ENCODE results near the genes BBS9 and EEPD1.

- PRO-cap = bidirectional peak, plus-strand start at chr7:32496012, minus-strand start at chr7:32495934
Measured at GRCh38 chr7:32495771-32496626, 710 bp downstream of the AVL9 start.

DNA sequence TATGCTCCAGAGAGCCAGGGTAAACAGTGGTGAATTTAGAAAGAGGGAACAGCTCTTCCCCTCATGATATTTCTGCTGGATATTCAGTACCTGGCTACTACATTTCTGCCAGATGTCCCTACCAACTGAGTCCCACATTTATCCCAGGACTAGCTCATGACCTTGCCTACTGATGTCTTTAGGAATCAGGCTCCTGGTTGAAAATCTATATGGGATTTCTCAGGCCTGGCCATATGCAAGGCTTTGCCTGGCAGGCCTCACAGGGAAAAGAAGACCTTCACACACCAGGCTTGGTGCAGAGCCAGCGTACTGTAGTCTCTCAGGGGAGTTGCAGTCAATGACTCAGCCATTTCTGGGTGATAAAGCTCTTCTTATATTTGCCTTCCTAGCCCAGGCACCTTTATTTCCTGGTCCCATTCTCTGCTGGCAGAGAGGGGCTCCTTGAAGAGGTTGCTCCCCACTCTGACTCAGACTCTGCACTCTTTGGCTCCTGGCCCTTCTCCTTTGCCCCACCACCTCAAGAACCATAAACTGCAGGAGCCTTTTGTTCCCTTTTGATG is 173.8 kb downstream of the AVL9 start:
- PRO-cap = no peak

DNA sequence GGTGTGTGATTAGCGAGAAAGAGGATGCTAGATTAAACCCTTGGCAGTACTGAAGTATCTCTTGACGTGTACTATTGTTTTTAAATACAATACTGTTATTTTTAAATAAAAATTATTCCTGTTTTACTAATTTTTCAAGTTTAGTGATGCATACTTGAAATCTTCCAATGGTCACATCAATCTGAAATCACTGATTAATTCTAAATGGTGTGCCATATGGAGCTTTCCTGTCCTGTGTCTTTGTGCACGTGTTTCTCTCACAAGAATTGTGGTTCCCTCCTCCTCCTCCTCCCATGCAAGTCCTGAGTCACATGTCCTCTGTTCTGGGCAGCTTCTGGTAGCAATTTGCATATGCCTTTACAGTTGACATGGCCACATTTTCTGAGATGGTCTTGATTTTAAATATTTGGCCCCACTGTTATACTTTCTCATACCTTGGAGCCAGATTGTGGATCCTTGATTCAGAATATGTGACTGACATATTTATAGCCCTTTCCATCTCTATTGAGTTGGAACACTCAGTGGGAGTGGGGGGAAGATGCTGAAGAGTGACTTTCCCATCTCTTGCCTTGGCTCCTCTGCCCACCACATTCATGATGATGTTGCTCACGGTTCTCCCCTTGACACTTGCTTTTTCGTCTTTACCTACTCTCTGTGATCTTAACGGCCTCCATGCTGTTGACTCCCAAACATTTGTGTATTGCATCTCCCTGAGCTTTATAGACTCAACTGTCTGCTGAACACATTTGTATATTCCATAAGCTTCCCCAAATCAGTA is 28.4 kb downstream of the KBTBD2 start:
- PRO-cap = no peak

DNA sequence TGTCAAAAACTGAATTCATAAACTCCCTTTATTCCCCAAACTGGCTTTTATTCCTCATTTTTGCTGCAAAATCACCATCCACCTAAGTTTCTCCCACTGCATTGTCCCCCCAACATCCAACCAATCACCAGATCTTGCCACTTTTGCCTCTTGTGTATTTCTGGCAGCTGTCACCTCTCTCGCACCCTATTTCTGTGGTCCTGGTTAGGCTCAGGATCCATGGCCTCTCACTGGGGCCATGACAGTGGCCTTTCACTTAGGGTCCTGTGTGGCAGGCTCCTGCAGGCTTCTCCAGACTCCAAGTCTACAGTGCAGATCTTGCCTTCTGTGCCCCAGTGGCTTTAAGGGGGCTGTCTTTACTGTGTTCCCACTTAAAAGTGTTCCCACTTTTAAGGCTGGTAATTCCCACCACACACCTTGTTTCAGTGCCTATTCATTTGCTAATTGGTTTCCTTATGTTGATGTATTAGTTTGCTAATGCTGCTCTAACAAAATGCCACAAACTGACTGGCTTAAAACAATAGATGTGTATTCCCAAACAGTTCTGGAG is 27.7 kb downstream of the KBTBD2 start:
- PRO-cap = no peak

GRCh38 chr7:32893740-32894432 is 2.3 kb upstream of the KBTBD2 start:
- PRO-cap = no peak

DNA sequence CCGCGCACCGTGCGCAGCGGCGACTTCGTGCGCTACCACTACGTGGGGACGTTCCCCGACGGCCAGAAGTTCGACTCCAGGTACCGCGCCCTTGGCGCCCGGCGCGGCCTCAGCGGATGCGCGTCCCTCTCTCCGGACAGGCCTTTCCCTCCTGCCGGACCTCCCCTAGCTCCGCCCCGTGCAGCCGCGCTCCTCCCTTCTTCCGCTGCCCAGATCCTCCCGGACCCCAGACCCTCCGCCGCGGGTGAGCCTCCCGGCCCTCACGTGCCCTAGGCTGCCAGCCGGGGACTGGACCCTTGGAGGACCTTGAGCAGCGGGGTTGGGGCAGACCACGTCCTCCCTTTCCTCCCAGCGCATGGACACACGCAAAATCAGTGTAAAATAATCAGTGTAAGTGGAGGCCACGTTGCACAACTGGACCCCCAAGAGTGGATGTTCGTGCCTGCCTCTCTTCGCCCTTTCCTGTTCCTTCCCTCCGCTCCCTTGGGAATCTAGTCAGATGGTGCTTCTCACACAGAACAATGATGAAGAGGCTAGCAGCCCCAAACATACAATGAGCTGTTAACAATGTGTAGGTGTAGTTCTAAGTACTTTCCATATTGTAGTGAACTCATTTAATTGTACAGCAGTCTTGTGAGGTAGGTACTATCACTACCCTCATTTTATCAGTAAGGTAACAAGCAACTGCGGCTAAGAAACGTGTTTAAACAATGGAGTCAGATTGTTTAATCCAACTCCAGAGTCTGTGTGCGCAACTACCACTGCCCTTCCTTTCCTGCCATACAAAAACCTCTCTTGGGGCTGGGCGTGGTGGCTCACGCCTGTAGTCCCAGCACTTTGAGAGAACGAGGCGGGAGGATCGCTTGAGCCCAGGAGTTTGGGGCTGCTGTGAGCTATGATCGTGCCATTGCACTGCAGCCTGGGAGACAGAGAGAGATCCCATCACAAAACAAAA is 752 bp downstream of the FKBP9 start:
- PRO-cap = bidirectional peak, plus-strand start at position 229 of the sequence, minus-strand start at position 153 of the sequence; bidirectional peak, plus-strand start at position 835 of the sequence, minus-strand start at position 763 of the sequence

GRCh38 chr7:33097088-33097733 is 12.0 kb downstream of the RP9 start:
- PRO-cap = no peak

DNA sequence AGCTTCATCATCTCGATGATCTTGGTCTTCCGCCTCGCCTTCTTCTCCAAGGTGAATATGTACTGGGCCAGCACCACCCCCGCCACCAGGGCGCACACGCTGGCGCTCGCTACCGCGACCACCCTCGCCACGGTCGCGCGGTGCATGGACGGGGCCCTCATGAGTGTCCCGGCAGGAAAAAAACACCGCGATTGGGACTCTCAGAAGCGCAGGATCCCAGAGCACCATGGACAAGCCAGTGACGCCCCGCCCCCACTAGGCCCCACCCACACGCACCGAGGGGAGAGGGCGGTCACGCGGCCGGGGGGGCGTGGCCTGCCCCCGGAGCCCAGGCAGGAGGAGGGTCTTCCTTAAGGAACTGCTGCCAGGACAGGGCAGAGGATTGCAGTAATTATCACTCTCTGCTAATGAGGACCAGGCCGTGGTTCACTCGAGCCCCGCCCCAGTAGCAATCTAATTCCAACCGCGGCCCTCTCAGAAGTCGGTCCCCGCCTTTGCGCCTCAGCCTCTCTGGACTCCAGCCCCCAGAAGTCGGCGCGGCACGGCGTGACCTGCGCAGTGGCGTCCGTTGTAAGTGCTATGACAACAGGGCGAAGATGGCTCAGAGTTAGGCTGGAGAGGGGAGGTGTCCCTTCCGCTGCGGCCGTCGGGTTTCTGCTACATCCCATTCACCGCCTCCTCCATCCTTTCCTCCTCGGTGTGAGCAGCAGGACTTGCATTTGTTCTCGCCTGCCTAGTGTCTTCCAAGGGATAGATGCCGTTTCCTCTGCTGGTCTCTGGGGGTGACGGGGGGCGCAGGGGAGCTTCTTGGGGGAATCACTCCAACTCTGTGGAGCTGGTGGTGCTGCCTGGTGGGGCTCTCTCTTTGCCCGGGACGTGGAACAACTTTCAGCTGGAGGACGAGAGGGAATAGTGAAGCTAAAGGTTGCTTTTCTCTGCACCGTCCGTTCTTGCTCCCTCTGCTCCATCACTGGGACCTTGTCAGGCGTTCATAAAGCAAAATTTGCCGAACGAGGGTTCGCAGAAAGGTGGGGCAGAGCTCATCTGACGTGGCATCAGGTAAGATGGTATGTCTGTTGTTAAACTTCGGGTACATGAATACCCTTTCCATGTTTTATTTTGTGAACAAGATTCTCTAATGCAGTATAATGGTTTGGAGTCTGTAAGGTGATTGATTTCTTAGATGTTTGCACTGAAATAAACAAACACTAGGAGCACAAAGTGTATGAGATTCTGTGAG is at the start of gene BBS9:
TSS of gene BBS9 (plus strand) at position 582 of the 1,240 bp plus-strand sequence.
- PRO-cap = unidirectional peak, minus-strand start at position 240 of the sequence; bidirectional peak, plus-strand start at position 604 of the sequence, minus-strand start at position 512 of the sequence

DNA sequence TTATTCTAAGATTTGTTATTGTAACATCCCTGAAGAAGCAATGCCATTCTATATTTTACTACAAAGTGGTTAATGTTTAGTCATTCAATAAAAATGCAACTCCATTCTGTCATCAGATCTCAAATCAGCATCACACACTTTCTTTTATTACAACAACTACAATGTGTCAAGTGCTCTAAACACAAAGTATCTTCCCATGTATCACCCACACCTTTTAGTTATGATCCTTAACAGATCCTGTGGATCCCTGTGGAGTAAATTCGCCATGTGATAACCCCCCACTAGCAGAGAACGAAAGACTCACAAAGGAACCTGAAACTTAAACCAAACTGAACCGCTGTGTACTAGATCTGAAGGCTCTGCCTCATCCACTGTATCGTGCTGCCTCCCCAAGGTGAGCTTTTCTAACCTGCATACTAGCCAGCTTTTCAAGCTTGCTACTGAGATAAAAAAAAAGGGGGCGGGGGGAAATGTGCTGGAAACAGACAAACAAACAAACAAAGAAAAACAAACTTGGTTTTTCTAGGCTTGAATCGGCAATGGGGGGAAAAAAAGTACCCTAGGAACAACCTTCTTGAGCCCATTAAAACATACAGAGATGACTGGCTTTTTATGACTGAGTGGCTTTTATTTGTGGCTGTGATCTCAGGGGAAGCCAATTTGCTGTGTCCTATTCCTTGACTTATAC is 1.7 kb downstream of the DPY19L1 start:
- PRO-cap = no peak

DNA sequence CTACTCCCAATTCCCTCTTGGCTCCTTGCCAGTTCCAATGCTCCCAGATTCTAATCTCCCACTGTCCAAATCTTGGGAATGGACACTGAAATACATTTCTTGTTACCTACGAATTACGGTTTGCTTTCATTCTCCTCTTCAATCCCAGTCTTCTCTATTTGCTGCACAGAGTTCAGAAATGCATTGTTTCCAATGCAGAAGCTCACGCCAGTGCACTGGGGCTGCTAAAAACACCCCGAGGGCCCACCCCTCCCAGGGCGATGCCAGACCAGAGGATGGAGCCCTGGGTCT is 120.7 kb upstream of the TBX20 start:
- PRO-cap = no peak

DNA sequence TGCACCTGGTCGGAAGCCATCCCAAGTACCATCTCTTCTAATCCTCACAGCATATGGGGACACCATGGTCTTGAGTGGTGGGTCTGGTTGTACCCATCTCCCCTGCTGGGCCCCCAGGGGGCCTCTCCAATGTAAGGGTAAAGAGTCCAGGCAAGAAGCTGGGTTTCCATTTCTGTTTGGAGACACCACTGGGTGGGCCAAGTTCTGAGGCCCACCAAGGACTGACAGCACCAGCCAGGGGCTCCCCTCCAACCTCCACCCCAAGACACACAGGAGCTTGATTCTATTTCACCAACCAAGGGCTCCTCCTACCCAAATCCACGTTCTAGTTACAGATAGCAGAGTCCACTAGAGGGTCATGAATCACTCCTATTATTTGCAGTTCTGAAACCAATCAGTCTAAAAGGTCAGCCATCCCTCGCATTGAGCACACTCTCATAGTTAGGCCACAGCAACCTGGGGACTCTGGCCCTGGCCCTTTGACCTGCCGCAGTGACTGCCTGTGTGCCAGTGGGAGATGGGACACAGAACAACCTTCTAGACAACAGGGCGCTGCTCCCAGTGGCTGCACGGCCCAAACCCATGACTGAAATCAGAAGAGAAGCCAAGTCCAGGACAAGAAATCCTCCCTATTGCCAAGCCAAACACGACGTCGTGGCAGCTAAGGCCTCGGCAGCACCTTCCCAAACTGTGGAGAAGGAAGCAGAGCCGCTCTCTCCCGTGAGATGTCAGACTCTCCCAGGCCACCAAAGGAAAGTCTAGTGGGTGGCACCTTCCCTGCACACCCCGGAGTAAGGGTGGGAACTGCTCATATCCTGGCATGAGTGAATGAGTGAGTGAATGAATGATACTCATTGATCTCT is 158.6 kb downstream of the HERPUD2 start:
- PRO-cap = no peak

- PRO-cap = no peak
Measured at GRCh38 chr7:35981600-35981890, 171.5 kb upstream of the EEPD1 start.

- PRO-cap = no peak
Measured at GRCh38 chr7:35988130-35988661, 164.9 kb upstream of the EEPD1 start.

DNA sequence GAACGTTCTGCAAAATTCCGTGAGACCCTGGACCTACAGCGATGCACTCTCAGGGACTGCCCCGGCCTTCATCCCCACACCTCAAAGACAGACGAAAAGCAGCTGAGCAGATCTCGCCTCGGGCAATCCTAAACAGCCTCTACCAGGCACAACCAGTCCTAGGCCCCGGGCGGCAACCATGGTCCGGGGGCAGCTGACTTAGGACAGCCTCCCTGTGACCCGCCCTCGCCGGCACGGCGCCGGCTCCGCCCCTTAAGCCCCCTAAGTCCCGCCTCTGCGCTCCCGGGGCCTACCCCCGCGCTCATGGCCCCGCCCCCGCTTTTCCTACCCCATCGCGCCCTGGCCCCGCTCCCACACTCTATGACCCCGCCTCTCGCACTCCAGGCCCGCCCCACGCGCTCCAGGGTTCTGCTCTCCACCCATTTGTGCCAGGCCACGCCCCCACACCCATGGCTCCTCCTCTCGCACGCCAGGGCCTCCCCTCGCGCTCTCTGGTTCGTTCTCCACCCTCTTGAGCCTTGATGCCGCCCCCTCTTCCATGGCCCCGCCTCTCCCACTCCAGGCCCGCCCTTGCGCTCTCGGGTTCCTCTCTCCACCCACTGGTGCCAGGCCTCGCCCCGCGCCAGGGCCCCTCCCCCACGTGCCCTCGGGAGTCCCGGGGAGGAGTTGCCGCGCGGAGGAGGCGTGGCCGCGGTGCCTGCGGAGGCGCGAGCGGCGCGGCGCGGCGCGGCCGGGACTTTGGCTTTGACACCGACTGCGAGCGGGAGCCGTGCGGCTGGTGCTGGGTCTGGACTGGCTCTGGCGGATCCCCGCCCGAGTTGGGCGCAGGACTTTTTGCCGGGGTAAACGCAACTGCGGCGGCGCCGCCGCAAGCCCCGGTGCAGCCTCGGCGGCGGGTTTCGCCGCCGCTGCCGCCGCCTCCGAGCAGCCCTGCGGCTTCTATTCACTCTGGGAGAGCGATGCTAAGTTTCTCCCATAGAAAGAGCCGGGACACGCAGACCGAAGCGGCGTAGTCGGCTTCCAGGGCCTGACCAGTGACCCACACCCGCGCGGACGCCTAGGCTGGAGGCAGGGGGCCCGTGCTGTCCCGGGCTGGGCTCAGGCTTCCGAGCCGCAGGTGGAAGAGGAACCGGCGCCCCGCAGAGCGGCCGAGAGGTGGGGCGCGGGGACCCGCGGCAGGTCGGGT is at the start of gene EEPD1:
TSS of gene EEPD1 (plus strand) at position 735 of the 1,186 bp plus-strand sequence.
- PRO-cap = unidirectional peak, minus-strand start at position 247 of the sequence; unidirectional peak, plus-strand start at position 753 of the sequence

GRCh38 chr7:36175794-36176399 is 22.8 kb downstream of the EEPD1 start:
- PRO-cap = unidirectional peak, minus-strand start at chr7:36176099

DNA sequence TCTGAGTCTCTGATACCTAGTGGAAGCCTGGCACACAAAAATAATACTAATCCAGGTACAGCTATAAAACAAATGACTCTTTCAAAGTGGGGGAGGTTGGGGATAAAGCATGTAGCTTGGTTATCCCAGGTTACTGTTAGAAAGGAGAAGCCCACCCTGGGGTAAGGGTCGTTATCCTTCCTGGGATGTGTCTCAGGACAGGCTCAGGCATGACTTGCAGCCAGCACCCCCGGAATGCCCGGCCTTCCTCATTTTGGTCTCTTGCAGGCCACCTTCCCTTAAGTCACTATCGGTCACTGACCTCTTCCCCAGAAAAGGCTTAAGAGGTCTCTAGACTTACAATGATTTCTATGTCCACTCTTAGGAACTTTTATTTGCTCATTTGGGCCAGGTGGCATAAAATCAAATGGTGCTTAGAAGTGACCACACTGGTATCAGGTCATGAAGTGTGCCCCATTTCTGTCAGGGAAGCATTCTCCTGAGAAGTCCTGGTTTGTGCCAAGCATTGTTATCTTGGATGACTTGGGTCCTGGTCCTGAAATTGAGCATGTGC is 37.7 kb downstream of the EEPD1 start:
- PRO-cap = no peak

DNA sequence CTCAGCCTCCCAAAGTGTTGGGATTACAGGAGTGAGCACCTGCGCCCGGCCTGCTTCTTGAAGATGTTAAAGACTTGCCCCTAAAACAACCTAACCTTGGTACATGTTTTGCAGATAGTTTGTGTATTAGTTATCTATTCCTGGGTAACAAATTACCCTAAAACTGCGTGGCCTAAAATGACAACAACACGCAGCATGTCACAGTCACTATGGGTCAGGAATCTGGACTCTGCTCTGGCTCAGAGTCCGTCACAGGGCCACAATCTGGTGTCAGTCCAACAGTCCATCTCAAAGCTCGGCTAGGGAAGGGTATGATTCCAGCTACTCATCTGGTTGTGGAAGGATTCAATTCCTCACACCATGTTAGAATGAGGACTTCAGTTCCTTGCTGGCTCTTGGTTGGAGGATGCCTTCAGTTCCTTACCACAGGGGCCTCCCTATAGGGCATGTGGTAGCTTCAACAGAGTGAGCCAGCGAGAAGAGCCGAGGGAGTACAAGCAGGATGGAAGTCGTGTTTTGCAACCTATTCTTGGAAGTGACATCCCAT is 71.2 kb downstream of the ANLN start:
- PRO-cap = no peak

DNA sequence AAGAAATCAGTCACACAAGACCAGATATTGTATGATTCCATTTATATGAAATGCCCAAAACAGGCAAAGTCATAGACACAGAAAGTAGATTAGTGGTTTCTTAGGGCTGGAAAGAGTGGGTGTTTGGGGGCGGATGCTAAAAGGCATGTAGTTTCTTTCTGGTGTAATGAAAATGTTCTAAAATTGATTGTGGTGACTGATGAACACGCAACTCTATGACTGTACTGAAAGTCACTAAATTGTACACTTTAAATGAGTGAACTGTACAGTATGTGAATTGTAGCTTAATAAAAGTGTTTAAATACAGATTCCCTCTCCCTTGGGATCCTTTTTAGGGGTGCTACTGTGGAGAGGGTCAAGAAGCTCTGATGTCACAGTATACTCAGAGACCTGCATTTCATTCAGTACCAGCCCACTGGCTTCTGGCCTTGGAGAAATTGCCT is 46.4 kb downstream of the AOAH start:
- PRO-cap = no peak

- PRO-cap = no peak
Measured at GRCh38 chr7:36723321-36723799, 934 bp downstream of the AOAH start.

DNA sequence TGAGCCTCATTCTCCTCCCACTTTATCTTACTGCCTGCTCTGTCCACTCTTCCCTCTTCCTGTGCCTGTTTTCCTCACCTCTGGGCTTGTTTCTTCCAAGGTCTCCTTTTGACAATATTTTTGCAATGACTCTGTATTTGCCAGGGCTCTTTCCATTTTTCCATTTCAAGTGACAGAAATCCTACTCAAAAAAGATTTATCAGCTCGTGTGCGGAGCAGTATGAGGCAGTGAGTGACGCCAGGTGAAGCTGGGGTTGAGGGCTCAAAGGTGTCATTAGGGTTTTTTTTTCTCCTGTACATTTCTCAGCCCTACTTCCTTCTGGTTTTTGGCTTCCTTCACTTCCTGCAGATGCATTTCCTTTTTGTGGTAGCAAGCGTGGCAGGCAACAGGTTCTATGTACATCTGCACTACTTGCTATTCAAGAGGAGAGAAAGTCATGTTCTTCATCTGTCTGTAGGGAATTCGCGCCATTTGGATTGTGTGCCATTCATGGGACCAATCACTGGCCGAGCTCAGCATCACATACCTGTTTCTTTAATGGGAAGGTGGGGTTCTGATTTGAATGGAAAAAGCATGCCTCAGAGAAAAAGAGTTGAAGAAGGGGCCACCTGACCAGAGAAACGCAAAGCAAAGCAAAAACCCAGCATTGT is 52.8 kb upstream of the AOAH start:
- PRO-cap = no peak